Prostate gland (tissue), 2 donors: ENCODE results near the genes ZFTA and RASGRP2.

DNA sequence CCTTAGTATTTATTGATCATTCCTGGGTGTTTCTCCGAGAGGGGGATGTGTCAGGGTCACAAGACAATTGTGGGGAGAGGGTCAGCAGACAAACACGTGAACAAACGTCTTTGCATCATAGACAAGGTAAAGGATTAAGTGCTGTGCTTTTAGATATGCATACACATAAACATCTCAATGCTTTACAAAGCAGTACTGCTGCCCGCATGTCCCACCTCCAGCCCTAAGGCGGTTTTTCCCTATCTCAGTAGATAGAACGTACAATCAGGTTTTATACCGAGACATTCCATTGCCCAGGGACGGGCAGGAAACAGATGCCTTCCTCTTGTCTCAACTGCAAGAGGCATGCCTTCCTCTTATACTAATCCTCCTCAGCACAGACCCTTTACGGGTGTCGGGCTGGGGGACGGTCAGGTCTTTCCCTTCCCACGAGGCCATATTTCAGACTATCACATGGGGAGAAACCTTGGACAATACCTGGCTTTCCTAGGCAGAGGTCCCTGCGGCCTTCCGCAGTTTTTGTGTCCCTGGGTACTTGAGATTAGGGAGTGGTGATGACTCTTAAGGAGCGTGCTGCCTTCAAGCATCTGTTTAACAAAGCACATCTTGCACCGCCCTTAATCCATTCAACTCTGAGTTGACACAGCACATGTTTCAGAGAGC is 8.3 kb upstream of the PLAAT4 start:
- PRO-cap: no peak
- RAMPAGE, long total RNA, 2 experiments: no peak in any of the 2 experiments

DNA sequence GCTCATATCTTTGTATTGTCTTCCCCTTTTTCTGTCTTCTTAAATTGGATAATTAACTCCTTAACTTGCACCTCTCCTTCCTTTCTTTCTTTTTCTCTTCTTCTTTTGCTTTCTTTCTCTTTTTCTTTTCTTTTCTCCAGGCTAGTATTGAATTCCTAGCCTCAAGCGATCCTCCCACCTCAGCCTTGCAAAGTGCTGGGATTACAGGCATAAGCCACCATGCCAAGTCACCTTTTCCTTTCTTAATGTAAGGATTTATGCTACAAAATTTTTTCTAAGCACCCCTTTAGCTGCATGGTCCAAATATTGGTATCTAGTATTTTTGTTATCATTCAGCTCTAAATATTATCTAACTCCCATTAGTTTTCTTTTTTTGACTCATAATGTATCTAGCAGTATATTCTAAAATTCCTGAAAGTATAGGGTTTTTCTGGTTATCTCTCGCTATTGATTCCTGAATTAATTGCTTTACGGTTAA is 7.6 kb upstream of the PLAAT2 start:
- PRO-cap: no peak
- RAMPAGE, long total RNA, 2 experiments: no peak in any of the 2 experiments

DNA sequence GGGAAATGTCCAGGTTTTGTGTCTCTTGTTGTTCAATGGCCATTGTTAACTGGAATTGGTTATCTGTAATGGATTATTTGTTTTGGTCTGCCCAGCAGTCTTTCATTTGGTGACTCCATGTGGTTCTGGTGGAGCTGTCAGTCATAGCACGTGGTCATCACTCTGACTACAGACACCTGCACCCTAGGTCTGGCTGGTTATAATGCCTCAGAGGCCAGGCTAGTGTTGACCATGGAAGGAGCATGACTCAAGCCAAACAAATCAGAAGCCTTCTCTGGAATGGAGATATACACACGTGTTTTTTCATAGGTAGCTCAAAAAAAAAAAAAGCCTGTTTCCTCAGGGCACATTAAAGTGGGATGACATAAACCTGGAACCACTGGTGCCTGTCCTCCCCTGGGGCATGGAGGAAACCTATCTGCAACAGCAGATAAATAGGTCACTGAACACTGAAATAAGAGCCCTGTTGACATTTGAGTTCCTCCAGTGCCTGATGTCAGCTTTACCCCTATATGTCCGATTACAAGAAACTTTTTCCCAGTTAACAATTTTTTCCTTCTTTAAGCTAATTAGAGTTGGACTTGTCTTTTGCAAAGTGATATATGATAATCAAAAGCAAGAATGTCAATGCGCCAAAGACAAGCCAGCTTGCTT is 8.1 kb upstream of the PLAAT3 start:
- PRO-cap: no peak
- RAMPAGE, long total RNA, 2 experiments: no peak in any of the 2 experiments

- PRO-cap: no peak
- RAMPAGE, long total RNA, 2 experiments: no peak in any of the 2 experiments
Observed at GRCh38 chr11:63670296-63670642, 907 bp downstream of the ATL3 start.

GRCh38 chr11:63768578-63769636 is at the start of gene ZFTA:
Gene ZFTA (minus strand): TSS chr11:63768775.
- PRO-cap: bidirectional peak, plus-strand start at chr11:63769296, minus-strand start at chr11:63769224
- RAMPAGE, long total RNA, 2 experiments: no peak in any of the 2 experiments

DNA sequence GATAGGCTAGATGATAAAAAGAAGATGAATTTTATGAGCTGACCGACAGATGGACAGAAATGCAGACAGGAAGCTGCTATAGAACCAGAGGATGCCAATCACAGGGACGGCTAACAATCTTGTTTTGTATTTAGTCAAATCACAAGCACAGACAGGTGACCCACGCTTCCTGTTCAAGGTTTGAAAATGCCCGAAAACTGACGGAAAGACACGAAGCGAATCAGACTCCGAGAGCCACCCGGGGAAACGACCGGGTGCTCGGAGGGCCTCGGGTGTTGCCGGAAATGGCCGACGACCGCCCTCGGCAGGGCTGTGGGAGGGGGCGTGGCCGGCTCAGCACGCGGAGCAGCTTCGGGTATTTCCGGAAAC is 474 bp upstream of the MARK2 start:
- PRO-cap: bidirectional peak, plus-strand start outside the sequence, minus-strand start at position 277 of the sequence
- RAMPAGE, long total RNA, 2 experiments: no peak in any of the 2 experiments

DNA sequence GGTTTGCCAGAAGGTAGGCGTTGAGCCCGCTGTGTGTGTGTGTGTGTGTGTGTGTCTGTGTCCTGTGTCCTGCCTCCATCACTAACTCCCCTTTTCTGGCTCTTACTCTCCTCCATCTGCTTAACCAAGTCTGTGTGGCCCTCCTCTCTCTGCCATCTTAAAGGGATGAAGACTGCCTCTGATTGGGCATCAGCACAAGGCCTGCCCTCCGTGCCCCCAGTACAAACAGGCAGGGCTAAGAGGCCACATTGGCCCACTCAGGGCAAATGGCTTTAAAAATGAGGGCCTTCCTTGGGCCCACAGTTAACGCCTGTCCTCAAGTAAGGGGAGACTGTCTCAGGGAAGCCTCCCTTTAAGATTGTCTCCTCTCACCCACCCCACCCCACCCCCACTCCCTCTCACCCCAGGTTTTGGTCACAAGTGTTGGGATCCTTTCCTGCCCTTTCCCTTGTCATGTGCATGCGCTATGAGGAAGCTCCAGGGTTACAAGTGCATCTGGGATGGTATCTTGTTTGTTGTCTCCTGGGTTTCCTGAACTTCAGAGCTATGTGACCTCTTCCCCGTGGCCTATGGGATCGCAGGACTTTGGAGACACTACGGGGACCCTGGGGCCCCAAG is 10.8 kb downstream of the RCOR2 start:
- PRO-cap: no peak
- RAMPAGE, long total RNA, 2 experiments: start-site peak on the plus strand in 1 of 2 experiments, centred at position 273 of the sequence, 10 reads per replicate

- PRO-cap: no peak
- RAMPAGE, long total RNA, 2 experiments: no peak in any of the 2 experiments
Observed at GRCh38 chr11:63919912-63920617, 3.1 kb upstream of the RCOR2 start.

- PRO-cap: no peak
- RAMPAGE, long total RNA, 2 experiments: no peak in any of the 2 experiments
Observed at GRCh38 chr11:63991083-63991301, 4.8 kb downstream of the OTUB1 start.

DNA sequence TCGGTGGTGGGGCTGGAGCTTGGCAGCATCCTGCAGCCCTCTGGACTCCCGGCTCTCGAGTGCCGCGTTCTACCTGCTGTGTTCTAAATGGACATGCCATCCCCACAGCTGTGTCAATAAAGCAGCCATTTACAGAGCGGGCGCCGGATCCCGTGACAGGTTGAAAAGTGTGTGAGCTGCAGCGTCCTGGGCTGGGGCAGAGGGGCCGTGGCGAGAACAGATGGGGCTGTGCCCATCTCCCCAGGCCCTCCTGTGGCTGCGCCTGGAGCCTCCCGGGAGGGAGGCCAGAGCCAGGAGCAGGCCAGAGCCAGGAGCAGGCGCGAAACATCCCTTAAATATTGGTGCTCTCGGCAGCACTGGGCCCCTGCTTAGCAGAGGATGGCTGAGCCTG is 46.1 kb downstream of the FLRT1 start:
- PRO-cap: unidirectional peak, minus-strand start at position 61 of the sequence
- RAMPAGE, long total RNA, 2 experiments: no peak in any of the 2 experiments

DNA sequence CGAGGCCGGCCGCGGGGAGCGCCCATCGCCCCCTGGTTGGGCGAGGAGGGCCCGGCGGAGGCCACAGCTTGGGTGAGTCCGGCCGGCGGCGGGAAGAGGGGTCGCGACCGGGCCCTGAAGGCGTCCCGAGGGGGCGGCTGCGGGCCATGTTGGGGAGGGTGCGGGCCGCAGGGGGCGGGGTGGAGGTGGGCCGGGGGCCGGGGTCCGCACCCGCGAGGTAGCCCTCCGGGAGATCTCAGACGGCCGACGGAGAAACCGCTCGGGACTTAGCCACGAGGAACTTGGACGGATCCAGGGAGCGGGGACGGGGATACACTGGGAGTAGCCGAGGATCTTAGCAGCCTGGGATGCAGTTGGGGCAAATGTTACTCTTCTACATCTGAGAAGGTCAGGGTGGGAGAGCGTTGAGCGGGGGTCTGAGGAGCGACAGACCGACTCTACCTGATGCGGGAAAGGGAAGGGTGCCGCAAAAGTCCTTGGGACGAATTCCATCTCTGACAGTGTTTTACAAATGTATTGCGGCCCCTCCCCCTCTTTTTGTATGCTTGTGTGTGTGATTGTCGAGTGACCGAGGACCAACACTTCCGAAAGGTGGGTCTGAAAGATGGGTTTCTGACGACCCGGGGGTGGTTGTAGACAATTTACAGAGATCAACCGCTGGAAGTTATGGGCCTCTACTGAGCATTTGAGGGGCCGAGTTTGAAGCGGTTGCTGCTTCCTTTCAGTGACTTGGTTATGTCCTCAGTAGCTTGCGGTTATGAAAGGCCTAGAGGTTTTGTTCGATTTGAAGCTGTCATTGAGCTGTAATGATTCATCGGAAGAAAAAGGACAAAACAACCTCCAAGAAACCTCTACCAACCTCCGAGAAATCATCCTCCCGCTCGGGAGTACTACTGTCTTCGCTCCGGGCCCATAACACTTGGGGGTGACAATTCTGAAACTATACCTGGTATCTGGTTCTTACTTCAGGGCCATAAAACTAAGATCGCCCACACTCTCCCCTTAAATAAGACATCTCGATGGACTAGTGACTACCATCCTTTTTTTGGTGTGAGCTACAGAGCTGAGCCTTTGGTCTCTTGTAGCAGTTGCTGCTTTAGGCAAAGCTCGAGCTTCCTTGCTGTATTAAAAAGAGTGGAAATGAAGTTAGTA is 855 bp downstream of the STIP1 start:
- PRO-cap: unidirectional peak, minus-strand start at position 731 of the sequence
- RAMPAGE, long total RNA, 2 experiments: no peak in any of the 2 experiments

- PRO-cap: no peak
- RAMPAGE, long total RNA, 2 experiments: no peak in any of the 2 experiments
Observed at GRCh38 chr11:64231074-64231409, 694 bp downstream of the DNAJC4 start.

GRCh38 chr11:64284206-64284487 is 318 bp downstream of the BAD start:
- PRO-cap: no peak
- RAMPAGE, long total RNA, 2 experiments: no peak in any of the 2 experiments

DNA sequence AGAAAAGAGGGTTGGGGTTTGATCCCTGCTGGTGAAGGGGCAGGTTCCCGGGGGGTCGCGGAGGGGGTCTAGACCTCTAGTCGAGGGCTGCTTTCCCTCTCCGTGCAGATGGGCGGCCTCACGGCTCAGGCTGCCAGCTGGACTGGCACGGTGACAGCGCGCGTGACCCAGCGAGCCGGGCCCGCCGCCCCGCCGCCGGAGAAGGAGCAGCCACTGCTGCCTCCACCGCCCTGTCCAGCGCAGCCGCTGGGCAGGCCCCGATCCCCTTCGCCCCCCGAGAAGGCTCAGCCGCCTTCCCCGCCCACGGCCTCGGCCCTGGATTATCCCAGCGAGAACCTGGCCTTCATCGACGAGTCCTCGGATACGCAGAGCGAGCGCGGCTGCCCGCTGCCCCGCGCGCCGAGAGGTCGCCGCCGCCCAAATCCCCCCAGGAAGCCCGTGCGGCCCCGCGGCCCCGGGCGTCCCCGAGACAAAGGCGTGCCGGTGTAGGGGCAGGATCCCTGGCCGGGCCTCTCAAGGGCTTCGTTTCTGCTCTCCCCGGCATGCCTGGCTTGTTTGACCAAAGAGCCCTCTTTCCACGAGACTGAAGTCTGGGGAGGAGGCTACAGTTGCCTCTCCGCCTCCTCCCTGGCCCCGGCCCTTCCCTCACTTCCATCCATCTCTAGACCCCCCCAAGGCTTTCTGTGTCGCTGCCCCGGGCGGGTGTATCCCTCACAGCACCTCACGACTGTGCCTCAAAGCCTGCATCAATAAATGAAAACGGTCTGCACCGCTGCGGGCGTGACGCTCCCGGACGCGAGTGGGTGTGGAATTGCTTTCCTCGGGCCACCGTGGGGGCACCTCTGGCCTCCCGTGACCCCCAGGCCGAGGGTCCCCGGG is 681 bp upstream of the CATSPERZ start:
- PRO-cap: unidirectional peak, plus-strand start at position 173 of the sequence
- RAMPAGE, long total RNA, 2 experiments: no peak in any of the 2 experiments

GRCh38 chr11:64321330-64322127 is 3.6 kb downstream of the PRDX5 start:
- PRO-cap: unidirectional peak, minus-strand start at chr11:64321681
- RAMPAGE, long total RNA, 2 experiments: no peak in any of the 2 experiments

- PRO-cap: no peak
- RAMPAGE, long total RNA, 2 experiments: no peak in any of the 2 experiments
Observed at GRCh38 chr11:64344596-64345084, 4.6 kb downstream of the CCDC88B start.

GRCh38 chr11:64608462-64608960 is 17.5 kb downstream of the SLC22A12 start:
- PRO-cap: no peak
- RAMPAGE, long total RNA, 2 experiments: no peak in any of the 2 experiments

GRCh38 chr11:64638244-64638689 is 47.2 kb downstream of the SLC22A12 start:
- PRO-cap: no peak
- RAMPAGE, long total RNA, 2 experiments: no peak in any of the 2 experiments

GRCh38 chr11:64743883-64744675 is at the start of gene RASGRP2:
Gene RASGRP2 (minus strand): TSS chr11:64744142.
- PRO-cap: bidirectional peak, plus-strand start at chr11:64744222, minus-strand start at chr11:64744126
- RAMPAGE, long total RNA, 2 experiments: no peak in any of the 2 experiments

DNA sequence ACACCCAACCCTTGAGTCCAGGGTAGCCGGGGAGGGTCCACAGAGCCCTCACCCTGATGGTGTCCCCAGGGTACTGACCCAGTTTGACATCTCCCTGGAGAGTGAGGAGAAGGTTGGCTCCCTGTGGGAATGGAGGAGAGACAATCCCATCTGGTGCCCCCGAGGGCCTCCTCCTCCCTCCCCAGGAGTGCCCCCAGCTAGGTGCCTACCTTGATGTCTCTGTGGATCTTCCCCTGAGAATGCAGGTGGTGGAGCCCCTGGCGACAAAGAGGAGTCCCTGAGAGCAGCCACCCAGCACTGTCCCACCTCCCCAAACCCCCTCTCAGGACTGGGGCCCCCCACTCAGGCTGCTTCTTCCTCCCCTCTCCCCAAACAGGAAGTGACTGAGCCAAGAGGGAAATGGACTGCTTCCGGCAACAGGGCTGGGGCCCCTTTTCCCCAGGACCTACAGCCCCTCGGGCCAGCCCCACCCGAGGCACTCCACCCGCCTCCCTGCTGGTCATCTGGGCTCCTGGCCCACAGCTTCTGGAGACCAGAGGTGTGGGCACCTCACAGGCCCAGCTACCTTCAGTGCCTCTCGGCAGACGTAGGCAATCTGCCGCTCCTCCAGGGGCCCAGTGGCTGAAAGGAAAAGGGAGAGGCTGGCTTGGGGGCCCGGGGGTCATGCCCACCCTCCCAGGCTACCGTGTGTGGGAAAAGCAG is 1.4 kb downstream of the MAP4K2 start:
- PRO-cap: no peak
- RAMPAGE, long total RNA, 2 experiments: no peak in any of the 2 experiments